GM19239 (cell line): ENCODE results near the genes NBPF3 and LDLRAD2.

DNA sequence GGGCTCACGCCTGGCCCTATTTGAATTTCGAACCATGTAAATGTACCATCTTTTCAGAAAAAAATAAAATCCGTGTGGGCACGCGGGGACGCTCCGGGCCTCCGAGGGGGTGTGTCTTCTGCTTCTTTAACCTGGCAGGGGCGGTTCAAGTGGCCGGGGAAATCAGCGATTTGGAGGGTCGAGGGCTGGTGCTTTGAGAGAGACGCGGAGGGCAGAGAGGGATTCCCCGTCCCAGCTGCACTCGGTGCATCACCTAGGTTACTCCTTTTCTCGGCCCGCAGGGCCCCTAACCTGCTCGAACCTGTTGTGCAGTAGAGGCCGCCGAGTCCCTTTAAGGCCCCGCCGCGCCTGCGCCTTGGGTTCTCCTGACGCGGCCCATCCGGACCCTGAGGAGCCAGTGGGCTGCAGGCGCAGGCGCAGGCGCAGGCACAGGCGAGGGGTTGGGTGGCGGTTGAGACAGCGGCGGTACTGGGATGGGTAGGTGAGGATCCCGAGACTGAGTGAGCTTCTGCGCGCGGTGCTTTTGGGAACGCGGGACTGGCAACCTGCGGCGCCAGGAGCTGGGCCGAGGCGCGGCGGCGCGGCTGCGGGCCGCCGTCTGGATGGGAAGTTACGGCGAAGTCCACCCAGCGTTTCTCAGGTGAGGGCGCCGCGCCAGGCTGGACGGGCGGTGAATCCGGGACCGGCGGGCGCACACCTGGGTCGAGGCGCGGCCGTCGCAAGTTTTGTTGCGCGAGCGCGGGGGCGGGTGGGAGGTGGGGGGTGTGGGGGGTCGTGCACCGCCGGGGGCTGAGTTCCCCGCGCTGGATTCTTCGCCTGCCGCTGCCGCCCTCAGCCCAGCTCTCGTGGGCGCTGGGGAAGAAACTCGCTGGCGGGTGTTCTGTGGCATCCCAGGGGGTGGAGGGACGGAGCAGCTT lies at the start of gene NBPF3:
Gene NBPF3, plus strand, starts transcription at position 429 of the 917 bp plus-strand sequence.
- RRBS = no CpG with 5 or more reads among the region's 87 CpGs

DNA sequence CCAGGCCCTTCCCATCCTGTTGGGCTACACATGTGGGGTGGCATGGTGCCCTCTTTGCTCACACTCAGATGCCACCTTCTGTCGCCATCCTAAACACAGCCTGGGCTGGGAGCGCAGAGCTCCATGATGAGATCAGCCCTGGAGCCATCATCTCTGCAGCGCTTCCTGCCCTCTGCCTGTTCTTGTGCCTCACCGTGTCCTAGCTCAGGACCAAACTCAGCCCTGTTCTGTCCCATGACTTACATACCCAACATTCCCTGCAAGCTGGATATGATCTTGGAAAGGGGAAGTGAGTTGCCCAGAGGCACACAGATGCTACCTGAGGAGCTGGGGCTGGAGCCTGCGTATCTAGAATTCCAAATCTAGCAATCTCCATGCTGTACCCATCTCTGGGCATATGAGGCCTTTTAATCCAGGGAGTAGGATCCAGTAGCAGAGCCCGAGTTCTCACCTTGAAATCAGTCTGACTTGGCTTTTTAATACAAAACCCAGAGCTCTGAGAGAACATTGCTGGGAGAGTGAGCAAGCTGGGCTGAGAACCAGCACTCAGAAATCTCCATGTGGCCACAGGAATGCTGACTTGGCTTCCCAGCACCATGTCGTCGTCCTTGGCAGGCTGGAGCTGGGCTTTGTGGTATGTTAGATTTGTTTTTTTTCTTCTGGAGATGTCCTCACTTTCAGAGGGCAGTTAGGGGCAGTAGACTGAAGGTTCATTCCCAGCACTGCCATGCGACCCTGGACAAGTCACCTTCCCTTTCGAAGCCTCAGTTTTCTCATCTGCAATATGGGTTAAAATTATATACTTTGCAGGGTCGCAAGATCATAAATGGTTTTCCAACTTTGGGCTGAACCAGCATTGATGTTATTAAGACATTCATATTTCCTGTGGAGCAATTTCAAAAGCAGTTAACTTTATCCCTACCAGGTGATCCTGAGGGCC lies 2.6 kb downstream of the ALPL start:
- RRBS = no CpG with 5 or more reads among the region's 11 CpGs

DNA sequence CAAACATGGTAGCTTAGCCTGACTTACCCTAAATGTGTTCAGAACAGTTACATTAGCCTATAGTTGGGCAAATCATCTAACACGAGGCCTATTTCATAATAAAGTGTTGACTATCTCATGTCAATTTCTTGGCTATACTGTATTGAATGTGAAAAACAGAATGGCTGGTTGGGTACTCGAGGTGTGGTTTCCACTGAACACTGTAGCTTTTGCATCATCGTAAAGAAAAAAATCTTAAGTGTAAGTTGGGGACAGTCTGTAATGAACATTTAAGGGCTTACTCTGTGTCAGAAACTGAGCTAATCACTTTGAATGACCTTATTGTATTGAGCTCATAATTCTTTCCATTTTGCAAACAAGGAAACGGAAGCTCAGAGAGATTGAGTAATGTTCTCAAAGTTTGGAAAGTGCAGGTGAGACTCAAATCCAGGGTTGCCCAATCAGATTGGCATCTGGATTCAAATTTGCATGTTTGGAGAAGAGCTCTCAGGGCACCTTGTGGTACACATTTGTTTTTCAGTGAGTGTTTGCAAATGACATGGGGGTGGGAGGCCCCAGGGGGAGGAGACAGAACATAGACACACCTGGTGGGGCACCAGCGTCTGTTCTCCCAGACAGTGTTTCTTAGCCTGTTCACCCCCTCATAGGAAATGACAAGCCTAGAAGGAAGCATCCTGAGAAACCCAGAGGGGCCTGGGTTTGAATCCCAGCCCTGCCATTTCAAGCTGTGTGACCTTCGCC lies 7.9 kb downstream of the ALPL start:
- RRBS = no CpG with 5 or more reads among the region's 6 CpGs

DNA sequence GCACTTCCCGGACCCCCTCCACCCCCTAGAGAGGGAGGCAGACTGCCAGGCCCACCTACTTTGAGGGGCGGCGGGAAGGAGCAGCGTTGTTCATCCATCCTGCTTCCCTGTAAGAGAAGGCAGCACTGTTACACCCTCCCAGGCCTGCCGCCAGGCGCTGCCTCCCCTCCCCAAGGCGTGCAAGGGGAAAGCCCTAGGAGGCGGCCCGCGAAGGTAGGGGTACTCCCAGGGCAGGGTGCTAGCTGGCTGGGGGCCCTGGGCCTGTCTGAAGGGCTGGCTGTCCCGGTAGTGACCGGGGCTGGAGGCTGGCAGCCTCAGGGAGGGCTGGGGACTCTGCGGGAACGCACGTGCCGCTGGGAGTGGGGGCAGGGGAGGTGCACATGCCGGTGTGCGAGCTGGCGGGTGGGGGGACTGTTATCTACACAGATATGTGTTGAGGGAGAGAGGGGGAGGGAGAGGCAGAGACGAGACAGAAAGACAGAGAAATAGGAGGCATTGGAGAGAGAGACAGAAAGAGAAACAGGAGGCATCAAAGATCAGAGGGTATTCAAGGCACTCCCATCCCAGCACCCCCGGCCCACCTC lies 50.1 kb downstream of the RAP1GAP start:
- RRBS = 27% methylated on average over 3 of the region's 21 CpGs

GRCh38 chr1:21635028-21635656 lies 34.0 kb downstream of the RAP1GAP start:
- RRBS = no CpG with 5 or more reads among the region's 9 CpGs

DNA sequence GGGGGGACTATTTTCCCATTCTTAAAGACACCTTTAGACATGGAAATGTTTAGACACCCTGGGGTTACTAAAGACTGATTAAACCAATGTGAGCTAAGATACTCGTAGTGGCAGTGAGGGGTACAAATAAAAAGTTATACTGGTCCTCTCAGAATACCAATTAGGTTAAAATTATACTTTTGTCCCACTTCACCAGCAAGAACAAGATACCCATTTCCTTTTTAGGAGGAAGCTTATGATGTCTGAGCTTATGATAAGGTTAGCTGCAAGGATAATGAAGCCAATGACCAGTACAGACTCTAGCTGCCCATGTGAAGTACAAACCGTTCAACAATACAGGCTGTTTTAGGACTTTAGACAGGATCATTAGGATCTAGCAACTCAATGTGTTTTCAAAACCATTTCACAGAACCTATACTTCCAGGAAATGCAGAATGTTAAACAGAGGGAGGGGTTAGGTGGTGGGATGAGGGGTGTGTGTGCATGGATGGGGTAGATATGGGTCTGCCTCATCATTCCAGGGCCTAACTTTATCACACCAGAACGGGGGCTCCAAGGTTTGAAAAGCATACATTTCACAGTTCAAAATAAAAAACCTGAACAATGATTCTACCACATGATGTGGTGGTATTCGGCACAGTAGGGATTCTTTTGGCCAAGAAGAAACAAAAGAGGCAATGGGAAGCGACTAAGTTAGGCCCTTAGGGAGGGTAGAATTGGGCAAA lies 18.5 kb upstream of the RAP1GAP start:
- RRBS = no CpG with 5 or more reads among the region's 5 CpGs

- RRBS = no CpG with 5 or more reads among the region's 1 CpG
Observed at GRCh38 chr1:21812220-21812585, at the start of gene LDLRAD2. TSS of gene LDLRAD2 (plus strand) at chr1:21812265.

GRCh38 chr1:21816838-21817291 lies 4.8 kb downstream of the LDLRAD2 start:
- RRBS = no CpG with 5 or more reads among the region's 7 CpGs

DNA sequence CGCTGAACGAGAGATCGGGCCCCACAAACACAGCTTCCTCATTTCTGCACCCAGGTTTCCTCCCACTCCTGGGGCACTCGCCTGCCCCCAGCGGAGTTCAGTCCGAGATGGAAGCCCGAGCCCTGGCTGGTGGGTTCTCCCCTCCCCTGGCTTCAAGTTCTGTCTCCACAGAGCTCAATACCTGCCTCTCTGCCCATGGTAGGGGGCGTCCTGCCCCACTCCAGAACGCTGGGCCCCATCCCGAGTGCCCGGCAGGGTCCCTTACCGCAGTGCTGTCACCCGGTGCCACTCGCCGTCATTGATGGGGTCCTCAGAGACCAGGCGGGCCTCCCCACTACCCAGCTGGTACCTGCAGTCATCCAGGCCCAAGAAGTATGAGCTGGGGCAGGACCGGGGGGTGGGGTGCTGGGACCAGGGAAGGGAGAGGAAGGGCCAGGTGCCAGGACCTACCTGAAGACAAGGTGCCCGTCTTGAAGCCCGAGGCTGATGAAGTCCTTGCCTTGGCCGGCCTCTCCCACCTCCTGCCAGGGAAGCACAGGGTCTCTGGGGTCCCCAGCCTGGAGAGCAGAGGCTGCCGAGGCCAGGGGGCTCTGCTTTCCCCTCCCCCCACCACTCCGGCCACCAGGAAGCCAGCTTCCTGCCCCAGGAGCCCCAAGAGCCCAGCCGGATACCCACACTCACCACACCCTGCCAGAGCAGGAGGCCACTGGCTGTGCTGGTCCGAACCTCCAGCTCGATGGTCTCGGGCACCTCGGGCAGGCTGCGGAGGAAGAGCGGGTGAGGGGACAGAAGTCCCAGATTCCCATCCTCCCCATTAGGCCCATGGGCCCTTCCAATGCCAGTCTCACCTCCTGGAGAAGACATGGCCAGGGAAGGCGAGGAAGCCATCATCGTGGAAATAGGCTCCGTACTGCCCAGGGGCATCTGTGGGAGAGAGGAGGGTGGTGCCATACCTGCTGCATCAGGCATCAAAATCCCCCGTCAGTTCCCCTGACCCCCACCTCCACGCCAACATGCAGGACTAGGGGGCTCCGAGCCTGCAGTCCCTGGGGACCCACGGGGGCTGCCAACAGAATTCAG lies 12.1 kb downstream of the LDLRAD2 start:
- RRBS = 51% methylated on average over 3 of the region's 36 CpGs

DNA sequence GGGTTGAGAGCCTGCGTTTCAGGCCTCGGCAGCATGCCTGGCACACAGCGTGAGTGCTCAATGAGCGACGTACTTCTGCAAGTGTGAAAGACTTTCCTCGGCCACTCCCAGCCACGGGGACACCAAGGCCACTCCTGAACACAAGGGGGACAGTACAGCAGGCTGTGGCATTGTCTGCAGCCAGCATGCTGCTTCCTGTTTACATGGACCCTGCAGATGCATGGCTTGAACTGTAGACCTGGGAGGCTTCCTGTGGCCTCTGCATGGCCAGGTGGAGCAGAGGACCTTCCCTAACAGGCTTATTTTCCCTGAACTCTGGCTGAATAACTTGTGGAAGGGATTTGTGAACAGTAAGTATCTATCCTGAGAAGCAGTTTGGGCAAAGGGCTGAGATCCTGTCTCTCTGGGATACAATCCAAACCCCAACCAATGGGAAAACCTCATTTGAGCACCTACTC lies 9.8 kb upstream of the HSPG2 start:
- RRBS = no CpG with 5 or more reads among the region's 7 CpGs

DNA sequence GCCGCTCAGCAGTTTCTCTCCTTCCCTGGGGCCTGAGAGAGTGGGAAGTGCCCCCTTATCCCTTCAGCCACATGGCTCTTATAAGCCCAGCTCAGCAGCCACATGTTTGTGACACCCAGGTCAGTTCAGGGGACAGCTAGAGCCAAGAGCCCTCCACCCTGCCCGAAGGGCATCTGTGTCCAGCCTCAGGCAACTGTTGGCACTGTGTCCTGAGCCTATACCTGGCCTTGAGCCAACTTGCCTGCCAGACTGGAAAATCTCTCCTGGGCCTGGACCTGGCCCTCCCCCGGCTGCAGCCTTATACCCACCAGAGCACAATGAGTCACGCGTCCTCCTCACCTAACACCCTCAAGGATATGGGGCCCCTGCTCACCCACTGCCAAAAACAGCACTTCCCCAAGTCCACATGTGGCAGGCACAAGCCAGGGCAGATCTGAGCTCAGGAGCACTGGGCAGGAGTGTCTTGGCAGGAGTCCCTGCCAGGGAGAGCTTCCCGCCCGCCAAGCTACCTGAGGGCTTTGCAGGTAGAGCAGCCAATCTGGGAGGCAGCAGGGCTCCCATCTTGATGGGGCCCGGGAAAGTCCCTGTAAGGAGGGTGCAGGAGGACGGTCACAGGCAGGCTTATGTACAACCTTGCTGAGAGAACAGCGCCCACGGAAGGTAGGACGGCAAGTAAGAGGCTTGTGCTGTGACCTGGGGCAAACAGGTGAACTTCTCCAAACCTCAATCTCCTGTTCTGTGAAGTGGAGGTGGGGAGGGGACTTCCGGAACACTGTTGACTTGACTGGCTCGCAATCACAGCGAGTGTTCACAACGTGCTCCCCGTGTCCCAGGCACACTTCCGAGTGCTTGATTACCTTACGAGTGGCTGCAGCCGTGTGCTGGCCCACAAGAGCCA lies 19.8 kb upstream of the HSPG2 start:
- RRBS = no CpG with 5 or more reads among the region's 20 CpGs

DNA sequence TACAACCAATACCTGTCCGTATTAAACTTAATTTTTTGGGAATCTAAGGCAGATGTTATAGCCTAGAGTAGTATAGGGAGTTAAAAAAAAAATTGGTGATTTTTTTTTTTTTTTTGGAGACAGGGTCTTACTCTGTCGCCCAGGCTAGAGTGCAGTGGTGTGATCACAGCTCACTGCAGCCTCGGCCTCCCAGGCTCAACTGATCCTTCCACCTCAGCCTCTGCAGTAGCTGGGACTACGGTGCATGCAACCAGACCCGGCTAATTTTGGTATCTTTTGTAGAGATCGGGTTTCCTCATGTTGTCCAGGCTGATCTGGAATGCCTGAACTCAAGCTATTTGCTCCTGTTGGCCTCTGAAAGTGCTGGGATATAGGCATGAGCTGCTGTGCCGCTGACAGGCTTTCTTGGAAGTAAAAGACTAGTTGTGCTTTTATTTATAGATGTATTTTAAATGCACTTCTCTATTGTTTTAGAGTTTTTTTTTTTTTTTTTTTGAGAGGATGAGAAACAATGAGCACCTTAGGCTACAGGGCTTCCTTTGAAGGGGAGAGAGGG lies 3.0 kb downstream of the CDC42 start:
- RRBS = no CpG with 5 or more reads among the region's 7 CpGs

DNA sequence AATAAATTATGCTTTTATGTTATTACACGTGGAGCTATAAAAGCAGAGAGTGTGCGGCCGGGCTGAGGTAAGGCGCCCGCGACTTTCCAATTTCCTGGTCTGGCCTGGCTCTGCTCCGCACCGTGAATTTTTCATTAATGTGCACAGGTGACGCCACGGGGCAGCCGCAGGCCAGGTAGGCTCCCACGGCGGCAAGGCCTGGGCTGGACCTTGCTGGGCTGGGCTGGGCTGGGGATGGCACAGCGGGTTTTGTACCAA lies 115.0 kb upstream of the WNT4 start:
- RRBS = no CpG with 5 or more reads among the region's 14 CpGs

DNA sequence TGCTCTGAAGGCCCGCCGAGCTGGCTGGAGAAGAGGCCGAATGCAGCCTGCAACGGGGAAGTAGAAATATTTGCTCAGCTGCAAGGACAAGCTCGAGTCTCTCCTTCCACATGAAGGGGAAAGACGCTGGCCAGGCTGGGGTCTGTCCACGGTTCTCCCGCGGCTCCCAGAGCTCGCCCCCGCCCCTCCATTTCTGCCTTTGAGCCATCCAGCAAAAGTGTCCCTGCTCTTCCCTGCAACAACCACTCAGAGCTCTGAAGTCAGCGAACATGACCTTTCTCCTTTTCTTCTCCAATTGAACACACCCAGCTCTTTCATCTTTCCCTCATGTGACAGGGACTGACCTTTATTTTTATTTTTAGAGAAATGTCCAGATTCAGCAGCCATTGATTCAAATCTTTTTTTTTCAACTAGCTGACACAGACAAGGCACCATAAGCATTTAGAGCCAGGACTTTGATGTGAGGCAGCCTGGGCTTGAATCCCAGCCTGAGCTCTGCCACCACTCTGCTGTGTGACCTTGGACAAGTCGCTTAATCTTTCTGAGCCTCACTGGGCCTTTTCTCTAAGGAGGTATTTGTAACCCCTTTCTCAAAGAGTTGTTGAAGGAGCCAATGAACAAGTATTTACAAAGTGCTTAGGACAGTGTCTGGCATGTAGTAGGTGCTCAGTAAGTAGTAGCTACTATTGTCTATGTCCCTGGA lies 149.3 kb upstream of the WNT4 start:
- RRBS = no CpG with 5 or more reads among the region's 13 CpGs

DNA sequence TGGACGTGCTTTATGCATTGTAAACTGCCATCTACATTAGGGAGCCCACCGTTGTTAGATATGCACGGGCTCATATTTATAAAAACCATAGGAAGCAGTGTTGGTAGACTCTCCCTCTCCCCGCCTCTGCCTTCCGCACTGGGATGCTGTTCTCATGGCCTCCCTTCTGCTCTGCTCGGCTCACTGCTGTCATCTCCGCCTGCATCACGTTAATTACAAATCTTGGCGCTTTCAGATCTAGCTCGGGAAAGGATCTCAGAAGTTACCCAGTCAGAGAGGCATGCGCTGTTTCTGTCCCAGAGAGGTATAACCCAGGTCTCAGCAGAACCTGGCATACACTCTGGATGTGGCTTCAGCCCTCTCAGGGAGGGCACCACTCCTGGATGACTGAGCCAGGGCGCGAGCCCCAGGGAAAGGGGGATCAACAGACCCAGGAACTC lies 101.6 kb upstream of the ZBTB40 start:
- RRBS = no CpG with 5 or more reads among the region's 13 CpGs

DNA sequence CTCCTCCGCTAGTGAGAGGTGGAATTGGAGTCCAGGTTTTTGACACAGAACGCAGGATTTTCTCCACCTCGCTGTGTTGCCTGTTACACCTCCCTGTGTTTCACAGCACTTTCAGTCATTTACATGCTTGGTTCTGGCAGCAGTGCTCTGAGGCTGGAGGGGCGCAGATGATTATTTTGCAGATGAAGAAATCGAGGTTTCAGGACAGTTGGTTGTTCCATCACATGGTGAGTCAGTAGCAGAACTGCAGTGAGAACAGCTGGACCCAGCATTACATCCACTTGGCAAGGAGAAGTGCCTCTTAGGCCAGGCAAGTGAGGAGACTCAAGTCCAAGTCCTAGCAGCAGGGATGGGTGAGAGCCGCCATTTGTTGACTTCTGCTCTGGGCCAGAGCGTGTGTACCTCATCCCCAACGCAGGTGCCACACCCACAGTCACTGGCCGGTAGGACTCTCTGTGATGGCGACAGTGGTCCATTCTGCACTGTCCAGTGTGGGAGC lies 26.8 kb upstream of the EPHA8 start:
- RRBS = no CpG with 5 or more reads among the region's 10 CpGs

GRCh38 chr1:22773869-22774648 lies 63.4 kb downstream of the EPHB2 start:
- RRBS = no CpG with 5 or more reads among the region's 17 CpGs

GRCh38 chr1:22790478-22790966 lies 79.9 kb downstream of the EPHB2 start:
- RRBS = no CpG with 5 or more reads among the region's 10 CpGs

- RRBS = no CpG with 5 or more reads among the region's 3 CpGs
Observed at GRCh38 chr1:22794484-22795010, 83.9 kb downstream of the EPHB2 start.

- RRBS = 34% methylated on average over 11 of the region's 54 CpGs
Observed at GRCh38 chr1:22953048-22953470, 19.6 kb downstream of the LACTBL1 start.